Smooth muscle cell (in vitro differentiated cells): ENCODE measurements around a stretch of chr13.

- RAMPAGE, long total RNA = no peak
Observed at GRCh38 chr13:73702069-73703144, 643.6 kb downstream of the KLF5 start.

- RAMPAGE, long total RNA = no peak
Observed at GRCh38 chr13:73914921-73915543, 856.2 kb downstream of the KLF5 start.

- RAMPAGE, long total RNA = no peak
Observed at GRCh38 chr13:73920474-73921168, 861.8 kb downstream of the KLF5 start.

GRCh38 chr13:74047907-74048089 lies 989.0 kb downstream of the KLF5 start:
- RAMPAGE, long total RNA = no peak

- RAMPAGE, long total RNA = no peak
Observed at GRCh38 chr13:74048090-74048475, 989.3 kb downstream of the KLF5 start.

DNA sequence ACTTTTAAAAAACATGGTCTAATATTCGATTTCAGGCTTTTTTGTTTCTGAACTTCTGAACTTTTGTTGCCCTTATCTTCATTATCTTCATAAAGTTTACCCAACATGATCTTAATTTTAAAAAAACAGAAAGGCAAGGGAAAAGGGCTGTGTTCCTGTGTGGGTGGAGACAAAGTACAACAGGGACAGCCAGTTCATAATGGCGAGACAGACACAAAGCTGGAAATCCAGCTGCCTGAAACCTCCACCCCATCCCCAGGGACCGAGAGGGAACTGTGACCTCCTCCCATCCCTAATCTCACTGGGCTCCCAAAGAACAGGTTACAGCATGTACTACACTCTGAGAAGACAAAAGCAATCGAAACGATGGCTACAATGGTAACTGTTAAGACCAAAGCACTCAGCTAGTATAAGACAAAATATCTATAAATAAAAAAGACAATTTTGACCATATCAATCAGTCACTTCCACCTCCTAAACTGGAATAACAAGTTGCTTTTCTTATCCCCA lies 998.4 kb downstream of the KLF5 start:
- RAMPAGE, long total RNA = no peak

- RAMPAGE, long total RNA = no peak
Observed at GRCh38 chr13:74069920-74070386, 1011.1 kb downstream of the KLF5 start.

DNA sequence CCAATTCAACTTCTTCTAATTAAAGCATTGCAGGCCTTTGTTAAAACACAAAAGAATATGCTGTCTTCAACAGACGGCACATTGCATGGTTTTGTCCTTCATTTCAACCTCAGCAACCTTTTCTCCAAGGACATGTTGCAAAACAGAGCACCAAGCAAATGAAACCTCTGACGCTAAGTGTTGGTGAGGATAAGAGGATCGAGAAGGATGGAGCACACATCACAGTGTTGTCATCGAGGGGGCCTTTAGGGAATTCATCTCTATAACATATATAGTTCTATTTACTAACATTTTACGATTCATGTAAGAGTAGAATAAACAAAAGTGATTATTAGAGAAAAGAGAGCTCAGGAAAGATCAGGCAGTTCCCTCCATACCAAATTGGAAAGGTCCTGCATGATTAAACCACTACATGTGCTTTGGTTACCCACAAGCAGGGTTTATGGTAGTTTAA lies 75.6 kb downstream of the TBC1D4 start:
- RAMPAGE, long total RNA = no peak

DNA sequence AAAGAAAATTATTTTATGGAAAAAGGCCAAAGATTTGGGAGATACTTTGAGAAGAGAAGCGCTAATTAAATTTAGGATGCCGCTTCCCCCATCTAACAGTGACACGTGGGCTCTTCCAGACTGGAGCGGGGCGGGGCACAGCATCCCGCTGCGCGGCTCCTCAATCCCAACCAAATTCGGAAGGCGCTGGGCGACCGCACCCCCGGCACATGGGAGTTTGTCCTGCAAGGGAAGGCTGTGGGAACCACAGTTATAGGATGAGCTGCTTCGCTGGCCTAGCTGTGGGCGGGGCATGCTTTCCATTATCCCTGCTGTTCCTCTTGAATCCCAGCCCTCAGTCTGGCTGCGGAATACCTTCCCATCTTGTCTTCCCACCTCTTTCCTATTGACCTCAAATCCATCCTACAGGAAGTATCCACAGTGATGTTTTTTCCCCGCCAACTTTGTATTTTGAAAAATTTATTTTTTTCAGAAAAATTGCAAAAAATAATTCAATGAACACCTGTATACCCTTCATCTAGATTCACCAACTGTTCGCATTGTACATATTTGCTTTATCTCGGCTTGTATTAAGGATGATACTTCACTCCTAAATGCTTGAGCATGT lies 454 bp upstream of the COMMD6 start:
- RAMPAGE, long total RNA = no peak

DNA sequence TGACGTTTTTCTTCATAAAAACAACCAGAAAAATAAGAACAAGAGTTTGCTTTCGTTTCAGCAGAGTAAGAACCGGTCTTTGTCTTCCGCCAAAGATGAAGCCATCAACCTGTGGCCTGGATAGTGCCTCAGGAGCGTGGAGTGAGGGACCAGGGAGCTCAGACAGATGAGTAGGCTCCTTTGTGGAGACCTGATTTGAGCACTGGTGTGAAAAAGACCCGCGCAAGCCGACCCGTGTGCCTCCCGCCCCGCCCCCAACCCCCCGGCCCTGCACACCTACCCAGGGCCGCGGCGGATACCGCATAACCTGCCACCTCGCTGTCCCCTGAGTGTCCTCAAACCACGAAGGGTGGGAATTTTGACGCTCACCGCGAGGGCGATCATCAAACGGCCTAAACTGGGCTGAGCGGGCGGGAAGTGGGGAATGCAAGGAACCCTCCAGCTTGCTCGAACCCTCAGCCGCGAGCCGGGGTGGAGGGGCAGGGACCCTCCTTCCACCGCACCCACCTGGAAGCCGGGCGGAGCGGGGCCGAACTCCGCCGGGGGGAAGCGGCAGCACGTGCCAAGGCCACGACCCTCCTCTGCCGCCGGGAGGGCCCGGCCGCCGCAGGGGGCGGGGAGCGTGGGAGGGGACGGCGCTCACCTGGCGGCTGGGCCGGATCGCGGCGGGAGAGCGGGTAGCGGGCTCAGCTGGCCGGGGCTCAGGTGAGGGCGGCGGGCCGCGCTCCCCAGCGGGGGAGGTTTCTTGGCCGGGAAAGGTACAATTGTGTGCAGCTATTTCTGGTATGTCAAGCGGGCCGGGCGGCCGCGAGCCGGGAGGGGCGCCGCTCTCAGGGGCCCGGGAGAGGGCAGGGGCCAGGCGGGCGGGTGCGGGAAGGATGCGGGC lies 701 bp upstream of the LMO7 start:
- RAMPAGE, long total RNA = start-site peak on the plus strand centred at position 655 of the sequence, 78 bp wide, 39 and 70 reads in 2 replicates

DNA sequence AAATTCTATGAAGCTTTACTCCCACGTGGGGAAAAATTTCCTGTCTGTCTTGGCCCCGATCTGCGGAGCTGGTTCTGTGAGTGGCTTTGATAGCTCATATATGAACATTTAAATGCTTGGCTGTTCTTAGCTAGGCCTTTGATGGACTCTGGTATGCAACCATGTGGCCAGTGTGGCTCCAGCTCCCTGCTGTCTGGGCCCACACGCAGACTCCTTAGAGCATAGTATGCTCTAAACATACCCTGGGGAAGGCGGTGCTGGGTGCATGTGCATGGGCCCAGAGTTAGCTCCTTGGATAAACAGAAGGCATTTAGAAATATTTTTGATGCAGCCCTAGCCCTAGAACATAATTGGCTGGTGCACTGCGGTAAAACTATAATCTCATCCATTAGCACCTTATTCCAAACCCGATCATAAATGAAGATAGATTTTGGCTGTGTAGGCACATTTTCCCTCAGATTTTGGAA lies 153.4 kb downstream of the LMO7 start:
- RAMPAGE, long total RNA = no peak

DNA sequence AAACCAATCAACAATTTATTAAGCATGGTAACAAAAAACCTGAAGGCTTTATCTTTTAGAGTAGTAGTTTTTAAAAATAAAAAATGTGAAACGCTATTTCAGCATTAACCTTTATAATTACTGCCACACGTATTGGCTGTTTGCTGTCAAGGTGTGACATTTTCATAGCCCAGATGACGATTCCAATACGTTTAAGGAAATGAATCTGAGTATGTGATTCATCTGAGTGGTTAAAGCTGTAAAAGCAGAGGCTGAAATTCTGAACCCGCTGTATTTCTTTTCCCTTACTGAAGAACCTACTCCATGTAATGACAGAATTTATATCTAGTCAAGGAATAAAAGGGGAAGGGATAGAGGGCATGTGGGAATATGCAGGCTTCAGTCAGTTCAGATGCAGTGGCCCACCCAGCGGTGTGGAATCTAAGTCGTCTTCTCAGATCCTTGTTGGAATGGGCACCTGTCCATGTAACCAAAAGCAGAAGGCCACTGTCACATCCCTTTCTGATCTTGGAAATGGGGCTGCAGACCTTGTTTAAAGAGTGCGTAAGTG lies 166.1 kb downstream of the LMO7 start:
- RAMPAGE, long total RNA = no peak

GRCh38 chr13:75857795-75858817 lies 222.0 kb downstream of the LMO7 start:
- RAMPAGE, long total RNA = no peak

DNA sequence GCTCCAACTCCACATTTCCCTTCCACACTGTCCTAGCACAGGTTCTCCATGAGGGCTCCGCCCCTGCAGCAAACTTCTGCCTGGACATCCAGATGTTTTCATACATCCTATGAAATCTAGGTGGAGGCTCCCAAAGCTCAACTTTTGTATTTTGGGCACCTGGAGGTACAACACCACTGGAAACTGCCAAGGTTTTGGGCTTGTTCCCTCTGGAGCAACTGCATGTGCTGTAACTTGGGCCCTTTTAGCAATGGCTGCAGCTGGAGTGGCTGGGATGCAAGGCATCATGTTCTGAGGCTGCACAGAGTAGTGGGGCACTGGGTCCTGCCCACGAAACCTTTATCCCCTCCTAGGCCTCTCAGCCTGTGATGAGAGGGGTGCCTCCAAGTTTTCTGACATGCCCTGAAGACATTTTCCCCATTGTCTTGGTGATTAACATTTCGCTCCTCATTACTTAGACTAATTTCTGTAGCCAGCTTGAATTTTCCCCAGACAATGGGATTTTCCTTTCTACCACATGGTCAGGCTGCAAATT lies 450.8 kb downstream of the LMO7 start:
- RAMPAGE, long total RNA = no peak

DNA sequence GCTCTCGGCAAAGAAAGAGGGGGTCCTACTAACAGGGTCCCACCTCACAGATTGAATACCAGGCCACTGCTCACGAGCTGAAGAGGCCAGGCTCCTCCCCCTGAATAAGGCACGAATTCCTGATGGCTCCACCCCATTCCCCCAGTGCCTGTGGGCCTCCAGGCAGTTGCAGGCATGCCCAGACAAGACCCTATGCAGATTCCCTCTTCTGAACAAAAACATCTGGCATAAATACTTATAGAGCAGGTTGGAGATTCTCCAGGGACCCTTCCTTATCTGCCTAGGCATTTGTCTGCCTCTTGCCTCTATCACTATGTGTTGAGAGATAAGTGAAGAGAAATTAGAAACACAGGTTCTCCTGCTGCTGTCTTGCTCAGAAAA lies 364.2 kb downstream of the KCTD12 start:
- RAMPAGE, long total RNA = no peak

GRCh38 chr13:76886615-76886776 lies 291 bp upstream of the KCTD12 start:
- RAMPAGE, long total RNA = no peak

DNA sequence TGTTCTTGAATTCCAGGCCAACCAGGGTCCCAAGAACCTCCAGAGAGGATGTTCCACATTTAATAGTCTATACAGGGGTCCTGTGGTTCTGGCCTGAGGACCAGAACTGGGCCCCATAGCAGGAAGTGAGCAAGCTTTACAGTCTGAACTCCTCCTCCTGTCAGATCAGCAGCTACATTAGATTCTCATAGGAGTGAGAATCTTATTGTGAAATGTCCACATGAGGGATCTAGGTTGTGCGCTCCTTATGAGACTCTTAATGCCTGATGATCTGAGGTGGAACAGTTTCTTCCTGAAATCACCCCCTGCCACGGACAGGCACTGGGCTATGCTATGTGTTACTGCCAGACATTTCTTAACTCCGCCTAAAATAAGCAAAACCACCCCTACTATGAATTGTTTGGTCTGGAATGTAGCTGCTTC lies 4.7 kb downstream of the FBXL3 start:
- RAMPAGE, long total RNA = no peak

DNA sequence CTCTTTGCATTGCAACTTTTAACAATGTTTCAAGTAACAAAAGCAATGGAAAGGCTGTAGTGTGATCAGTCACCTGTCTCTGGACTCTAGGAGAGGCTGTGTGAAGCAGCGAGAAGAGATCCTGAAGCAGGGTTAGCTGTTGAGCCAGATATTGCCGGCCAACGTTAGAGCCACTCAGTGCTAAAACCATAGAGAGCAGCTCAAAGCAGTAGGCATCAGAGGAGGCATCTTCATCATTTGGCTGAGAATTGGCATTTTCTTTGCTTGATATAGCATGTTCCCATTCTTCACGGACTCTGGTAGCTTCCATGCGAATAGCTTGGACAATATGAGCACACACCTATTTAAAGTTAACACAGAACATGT lies 41.5 kb upstream of the FBXL3 start:
- RAMPAGE, long total RNA = no peak

DNA sequence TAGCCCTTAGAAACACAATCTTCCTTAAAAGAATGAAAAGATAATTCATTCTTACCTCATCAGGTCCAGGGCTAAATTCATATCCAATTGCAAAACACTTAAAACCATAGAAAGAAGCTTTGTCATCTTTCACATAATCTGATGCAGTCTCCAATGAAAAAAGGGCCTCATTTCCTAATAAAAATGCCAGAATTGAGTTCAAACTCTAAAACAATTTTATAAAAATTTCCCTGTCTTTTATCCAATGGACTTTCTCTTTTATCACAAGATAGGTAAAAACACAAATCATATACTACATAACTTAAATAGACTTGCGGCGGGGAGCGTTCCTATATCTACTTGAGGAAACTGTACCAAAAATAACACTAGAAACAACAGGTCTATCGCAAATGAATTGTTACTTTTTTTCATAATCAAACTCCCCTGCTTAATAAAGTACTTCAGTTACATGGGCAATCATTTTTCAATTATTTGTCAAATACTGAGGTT lies 138.3 kb upstream of the FBXL3 start:
- RAMPAGE, long total RNA = no peak

- RAMPAGE, long total RNA = no peak
Observed at GRCh38 chr13:77250940-77251605, 75.8 kb downstream of the MYCBP2 start.